ENCODE data around the genes TNFSF18 and TNFSF4.

DNA sequence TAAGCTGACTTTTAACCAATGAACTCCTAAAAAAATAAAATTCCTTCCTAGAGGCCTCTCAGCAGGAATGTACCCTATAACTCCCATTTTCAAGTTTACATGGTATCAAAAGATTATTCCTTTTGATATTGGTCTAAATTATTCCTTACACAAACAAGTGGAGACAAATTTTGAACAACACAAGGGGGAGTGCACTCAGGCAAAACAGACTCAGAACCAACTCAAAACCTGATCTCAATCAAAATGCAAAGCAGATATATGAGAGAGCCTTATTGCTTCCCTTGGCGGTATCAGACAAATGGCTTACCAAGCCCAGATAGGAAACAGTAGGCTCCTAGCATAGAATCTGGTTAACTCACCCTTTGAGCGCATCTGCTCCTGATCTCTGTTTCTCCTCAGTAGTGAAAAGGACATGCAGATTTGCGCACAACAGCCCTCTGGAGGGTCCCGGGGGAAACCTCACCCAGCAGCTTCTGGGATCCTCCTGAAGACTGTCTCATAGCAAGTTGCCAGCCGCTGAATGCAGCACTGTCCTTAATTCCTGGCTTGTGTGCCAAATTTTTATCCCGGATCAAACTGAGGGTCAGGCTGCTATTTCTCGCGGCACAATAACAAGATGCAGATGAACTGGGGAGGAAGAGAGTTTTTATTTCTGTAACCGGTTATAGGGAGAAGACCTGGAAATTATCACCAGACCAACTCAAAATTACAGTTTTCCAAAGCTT lies 192.1 kb downstream of the FASLG start:
- PRO-cap: no peak

DNA sequence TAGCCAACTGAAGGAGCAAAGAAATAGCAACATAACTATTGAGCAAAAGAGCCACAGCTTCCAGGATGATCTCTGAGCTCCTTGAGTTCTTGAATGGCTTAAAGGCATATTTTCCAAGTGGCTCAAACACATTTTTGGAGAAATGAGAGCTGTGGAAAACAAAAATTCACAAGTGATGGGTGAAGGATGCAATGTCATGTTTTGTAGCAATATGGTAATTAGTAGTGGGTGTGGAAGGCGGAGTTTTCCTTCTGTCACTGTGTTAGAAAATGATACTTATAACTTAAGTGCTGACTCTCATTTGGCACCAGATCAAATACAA lies at the start of gene TNFSF18:
Gene TNFSF18, minus strand, starts transcription at position 177 of the 322 bp plus-strand sequence.
- PRO-cap: no peak

GRCh38 chr1:173206655-173207628 lies at the start of gene TNFSF4:
TNFSF4 (minus strand) TSS chr1:173207331.
- PRO-cap: no peak

- PRO-cap: no peak
Measured at GRCh38 chr1:173210396-173210641, 3.2 kb upstream of the TNFSF4 start.

GRCh38 chr1:173409680-173410041 lies 67.5 kb upstream of the PRDX6 start:
- PRO-cap: no peak

DNA sequence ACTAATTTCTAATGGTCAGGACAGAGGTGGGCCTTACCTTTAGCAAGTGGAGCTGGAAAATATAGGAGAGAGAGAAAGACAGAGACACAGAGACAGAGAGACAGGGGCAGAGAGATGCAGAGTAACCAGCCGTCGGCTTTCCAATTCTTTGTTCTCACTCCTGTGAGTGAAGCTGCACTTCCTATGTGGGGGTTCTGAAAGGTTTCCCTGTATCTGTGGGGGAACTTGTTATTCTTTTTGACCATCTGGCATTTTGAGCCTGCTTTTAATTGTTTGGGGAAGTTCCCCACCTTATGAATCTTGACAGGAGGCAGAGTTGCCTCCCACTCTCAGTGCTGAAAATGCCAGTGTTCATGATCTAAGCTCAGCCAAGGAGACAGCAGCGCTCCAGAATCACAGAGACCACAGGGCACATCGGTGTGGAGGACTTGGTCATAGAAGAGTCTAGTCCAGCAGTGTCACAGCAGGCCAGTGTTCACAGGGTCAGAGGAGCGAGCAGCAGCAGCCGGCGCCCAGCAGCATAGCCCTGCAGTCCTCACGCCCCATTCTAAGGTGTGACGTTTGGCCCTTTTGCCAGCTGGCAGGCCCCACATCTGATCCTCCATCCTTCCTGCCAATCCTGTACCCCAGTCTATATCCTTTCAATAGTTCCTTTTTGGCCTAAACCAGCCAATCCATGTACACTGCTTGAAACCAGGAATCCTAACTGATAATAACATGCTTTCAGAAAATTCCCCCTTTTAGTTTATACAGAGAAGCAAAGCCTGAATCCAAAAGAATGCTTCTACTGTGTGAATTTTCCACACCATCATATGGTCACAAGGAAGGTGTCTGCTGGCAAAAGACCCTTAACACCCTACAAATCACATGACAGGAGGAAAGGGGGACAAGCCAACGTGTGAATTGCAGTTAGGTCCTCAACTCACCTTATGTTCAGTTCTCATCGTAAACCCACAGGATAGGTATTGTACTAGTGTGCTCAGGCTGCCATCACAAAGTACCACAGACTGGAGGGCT lies 63.7 kb upstream of the PRDX6 start:
- PRO-cap: no peak

- PRO-cap: no peak
Measured at GRCh38 chr1:173478458-173478849, 1.3 kb downstream of the PRDX6 start.

- PRO-cap: no peak
Measured at GRCh38 chr1:173485266-173485737, 8.2 kb downstream of the PRDX6 start.

GRCh38 chr1:173719801-173720738 lies 5.3 kb downstream of the KLHL20 start:
- PRO-cap: no peak

- PRO-cap: no peak
Measured at GRCh38 chr1:173733623-173734424, 19.0 kb downstream of the KLHL20 start.

- PRO-cap: no peak
Measured at GRCh38 chr1:173862474-173863160, 5.6 kb upstream of the ZBTB37 start.

- PRO-cap: no peak
Measured at GRCh38 chr1:173869133-173869471, 922 bp downstream of the ZBTB37 start.

- PRO-cap: no peak
Measured at GRCh38 chr1:173961611-173962229, 44.6 kb upstream of the SERPINC1 start.

- PRO-cap: no peak
Measured at GRCh38 chr1:174400370-174401007, 47.3 kb upstream of the GPR52 start.

GRCh38 chr1:174471739-174472365 lies 24.1 kb downstream of the GPR52 start:
- PRO-cap: no peak

DNA sequence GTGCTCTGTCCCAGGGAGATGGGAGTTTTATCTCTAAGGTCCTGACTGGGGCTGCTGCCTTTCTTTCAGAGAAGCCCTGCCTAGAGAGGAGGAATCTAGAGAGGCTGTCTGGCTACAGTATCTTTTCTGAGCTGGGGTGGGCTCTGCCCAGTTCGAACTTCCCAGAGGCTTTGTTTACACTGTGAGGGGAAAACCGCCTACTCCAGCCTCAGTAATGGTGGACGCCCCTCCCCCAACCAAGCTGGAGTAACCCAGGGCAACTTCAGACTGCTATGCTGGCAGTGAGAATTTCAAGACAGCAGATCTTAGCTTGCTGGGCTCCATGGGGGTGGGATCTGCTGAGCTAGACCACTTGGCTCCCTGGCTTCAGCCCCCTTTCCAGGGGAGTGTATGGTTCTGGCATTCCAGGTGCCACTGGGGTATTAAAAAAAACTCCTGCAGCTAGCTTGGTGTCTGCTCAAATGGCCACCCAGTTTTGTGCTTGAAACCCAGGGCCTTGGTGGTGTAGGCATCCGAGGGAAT lies 205.2 kb downstream of the GPR52 start:
- PRO-cap: no peak

GRCh38 chr1:174953530-174953999 lies 46.2 kb upstream of the CACYBP start:
- PRO-cap: no peak

DNA sequence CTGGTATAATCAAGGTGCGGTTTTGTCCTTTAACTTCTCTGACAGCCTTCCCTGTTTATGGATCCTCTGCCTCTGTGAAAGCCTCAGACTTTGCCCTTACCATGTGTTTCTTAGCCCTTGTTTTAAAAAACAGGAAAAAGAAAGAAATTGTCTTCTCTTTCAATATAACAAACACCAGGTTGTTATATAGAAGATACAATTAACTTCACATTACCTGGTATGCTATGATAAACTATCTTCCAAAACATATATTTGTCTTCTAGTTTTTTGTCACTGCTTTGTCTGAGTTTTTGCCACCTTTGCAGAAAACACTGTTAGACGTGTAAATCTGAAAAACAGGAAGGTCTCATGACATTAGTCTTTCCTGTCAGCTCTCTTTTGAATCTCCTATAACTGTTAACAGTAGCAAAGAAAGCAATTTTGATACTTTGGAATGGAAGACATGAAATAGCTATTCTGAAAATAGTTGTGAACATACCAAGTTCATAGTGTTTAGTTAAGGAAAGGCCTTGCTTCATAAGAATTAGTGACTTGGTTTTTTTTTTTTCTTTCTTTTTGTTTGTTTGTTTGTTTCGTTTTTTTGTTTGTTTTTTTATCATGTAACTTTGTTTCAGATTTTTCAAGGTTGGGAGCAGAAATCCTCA lies 31.7 kb upstream of the CACYBP start:
- PRO-cap: no peak

DNA sequence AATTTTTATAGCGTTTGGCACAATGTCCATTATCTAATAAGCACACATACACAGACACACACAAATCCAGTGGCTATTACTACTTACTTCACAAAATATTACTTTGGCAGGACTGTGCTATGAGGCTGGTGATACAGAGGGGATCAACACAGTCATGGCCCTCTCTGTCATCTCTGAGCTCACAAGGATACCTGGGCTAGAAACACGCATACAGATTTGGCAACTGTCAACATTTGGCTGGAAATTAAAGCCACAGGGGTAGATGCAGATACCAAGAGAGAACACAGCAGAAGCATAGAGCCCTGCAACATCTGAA lies 4.1 kb downstream of the TNN start:
- PRO-cap: no peak

- PRO-cap: no peak
Measured at GRCh38 chr1:175598808-175599890, 144.2 kb downstream of the TNR start.